Cardiac atrium fibroblast (primary cell): ENCODE measurements around a stretch of chr2.

- RAMPAGE, long total RNA = no peak
Observed at GRCh38 chr2:144097607-144098389, 234.5 kb downstream of the GTDC1 start.

GRCh38 chr2:144117242-144117850 lies 215.0 kb downstream of the GTDC1 start:
- RAMPAGE, long total RNA = no peak

GRCh38 chr2:144389096-144390209 lies 57.1 kb upstream of the GTDC1 start:
- RAMPAGE, long total RNA = no peak

DNA sequence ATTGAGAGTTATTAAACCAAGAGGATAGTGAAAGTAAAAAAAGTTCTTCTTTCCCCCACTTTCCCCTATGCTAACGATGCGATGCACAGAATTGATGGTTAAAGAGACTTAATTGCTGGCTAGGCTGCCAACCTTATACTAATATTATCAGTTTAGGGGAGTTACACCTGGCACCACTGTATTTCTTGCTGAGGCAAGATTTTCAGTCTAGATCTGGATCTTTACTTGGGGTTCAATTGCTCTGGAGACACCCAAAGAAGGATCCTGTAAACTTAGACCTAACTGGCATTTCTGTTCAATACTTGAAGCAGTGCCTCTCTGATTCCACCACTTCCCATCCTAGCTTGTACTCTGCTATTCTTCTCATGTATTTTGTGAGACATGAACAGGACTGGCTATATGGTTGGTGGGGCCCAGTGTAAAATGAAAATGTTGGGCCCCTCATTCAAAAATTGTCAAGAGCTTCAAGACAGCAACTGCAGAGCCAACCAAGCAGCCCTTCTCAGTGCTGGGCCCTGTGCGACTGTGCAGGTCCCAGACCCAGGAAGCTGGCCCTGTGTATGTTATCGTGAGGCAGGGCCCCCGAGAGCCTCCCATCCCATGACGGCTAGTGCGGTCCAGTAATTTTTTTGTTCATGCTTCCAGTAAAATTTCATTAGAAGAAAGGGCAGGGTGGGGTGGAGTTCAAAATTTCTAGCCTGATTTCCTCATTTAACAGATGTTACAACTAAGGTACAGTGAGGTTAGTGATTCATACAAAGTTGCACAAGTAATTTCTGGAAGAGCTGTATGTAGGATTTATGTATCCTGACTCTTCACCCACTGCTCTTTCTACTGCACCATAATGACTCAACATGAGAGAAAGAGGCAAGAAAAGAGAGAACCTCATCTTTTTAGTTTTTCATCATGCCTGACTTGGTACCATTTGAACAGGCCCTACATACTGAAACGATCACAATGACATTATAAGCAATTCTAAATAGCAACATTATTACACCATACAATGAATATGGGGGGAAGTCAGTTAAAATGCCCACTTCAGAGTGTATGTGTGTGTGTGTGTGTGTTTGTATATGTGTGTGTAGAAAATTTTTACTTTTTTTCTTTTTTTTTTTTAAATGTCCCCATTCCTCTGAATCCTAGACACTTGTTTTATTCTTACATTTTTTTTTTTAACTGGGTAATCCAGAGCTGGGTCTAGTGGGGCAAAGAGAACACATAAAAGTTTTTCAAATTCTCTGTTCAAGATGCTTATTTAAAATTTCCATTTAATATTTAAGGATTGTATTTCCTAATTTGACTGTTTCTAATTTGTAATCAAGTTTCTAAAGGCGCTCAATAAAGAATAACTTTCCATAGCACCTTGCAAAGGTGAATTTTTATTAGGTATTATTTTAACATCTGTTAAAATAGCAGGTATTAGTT lies 82.1 kb upstream of the GTDC1 start:
- RAMPAGE, long total RNA = no peak

DNA sequence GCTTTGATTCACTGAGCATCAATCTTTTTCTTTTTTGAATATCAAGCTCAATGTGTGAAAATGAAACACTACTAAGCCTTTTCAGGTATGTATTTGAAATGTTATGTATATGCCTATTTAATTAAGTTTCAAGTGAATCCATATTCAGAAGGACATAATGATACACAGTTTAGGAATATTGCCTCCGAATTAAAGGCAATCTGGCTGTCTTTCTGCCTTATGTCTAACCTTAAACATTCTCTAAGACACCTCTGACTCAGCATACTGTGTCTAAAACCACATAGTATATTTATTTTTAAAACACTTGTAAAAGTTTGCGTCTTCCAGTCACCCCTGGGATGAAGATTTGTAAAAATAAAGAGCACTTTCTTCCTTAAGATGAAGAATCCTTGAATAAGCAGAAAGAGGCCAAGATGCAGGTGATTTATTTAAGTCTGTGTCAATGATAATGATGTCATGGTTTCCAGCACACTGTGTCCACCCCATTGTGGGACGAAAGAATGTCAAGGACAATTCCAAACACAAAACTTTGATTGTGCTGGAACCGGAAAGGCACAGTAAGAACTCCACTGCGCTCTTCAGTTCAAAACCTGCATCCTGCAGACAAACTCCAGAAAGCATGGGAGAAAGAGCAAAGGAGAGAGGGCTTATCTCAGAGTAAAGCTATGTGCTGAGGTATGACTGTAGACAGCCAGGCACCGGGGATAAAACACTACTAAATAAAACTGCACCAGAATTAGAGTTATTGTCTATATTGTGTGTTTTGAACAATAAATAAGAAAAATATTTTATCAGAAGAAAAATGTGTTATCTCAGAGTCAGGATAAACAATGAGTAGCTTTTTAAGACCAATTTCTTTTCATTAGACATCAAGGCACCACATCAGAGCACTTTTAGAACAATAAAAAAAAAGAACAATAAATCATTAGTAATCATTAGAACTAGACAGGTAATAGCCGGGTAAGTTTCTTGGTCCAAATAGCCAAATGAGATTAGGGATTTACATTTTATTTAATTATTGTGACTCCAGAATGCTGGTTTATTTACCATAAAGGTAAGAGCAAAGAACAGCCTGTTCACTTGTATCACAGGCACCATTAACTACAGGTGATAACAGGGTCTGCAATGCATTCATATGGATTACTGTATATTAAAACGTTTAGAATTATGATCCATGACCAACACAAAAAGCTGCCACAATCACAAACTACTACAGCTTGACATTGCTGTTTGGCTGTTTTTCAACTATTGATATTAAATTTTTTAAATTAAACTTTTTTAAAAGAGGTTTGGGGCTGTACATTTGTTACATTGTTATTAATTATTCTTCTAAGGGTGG lies 92.7 kb downstream of the ZEB2 start:
- RAMPAGE, long total RNA = no peak

DNA sequence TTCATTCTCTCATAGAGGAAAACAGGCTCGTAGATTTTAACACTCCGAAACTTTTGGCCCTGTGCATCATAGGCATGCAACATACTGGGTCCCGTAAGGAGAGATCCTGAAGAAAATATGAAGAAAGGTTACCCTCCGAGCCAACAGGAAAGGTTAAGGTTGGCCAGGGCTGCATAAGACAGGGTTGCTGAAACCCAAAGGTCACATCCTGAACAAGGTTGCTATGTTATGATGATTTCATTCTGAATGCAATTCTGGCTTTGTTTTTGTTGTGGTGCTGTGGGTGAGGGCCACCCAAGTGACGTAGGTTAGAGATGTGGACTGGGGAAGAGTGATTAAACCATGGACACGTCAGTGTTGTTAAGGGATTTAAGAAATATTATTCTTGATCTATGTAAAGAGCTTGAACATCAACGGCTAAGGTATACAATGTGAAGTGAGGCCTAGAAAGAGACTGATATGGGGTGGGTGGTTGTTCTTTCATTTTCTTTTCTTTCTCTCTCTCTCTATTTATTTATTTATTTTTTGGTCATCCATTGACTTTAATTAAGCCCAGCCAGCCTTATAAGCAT lies 60.0 kb downstream of the ZEB2 start:
- RAMPAGE, long total RNA = no peak

GRCh38 chr2:144468147-144469102 lies 51.5 kb downstream of the ZEB2 start:
- RAMPAGE, long total RNA = no peak

DNA sequence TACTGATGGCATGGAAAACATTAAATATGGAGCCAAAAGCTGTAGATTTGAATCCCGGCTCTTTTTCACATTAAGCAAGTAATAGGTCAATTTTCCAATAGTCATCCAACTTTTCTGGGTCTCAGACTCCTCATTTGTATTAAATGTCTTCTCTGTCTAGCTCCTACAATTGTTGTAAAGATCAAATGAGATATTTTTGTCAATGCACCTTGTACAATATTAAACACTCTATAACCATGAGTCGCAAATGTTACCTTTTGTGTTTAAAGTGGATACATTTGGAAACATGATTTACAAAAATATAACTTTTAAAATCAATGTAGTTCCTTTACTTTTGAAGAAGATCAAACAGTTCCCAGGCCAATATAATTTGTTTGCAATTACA lies 36.7 kb downstream of the ZEB2 start:
- RAMPAGE, long total RNA = no peak

DNA sequence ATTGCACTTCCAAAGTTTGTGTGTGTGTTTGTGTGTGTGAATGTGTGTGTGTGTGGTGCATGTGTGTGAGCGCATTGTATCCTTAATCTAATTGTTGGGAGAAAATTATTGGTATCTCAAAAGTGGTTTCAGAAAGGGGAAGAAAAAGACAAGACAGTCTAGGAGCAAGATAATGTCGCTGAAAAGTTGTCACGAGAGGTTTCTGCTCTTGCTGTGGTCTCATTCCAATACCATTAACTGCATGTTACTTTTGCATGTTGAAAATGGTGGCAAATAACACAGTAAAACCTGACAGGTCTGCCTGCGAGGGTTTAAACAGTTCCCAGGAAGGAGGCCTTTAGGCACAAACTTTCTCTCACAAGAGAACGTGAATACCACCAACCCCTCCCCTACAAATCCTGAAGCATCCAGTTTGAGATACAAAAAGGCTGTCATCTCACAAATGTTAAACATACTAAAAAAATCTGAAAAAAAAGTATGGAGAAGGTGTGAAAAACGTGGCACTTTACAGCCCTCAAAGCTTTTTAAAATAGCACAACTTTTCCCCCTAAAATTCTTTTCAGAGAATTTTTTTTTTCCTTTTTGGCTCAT lies 10.2 kb downstream of the ZEB2 start:
- RAMPAGE, long total RNA = no peak

DNA sequence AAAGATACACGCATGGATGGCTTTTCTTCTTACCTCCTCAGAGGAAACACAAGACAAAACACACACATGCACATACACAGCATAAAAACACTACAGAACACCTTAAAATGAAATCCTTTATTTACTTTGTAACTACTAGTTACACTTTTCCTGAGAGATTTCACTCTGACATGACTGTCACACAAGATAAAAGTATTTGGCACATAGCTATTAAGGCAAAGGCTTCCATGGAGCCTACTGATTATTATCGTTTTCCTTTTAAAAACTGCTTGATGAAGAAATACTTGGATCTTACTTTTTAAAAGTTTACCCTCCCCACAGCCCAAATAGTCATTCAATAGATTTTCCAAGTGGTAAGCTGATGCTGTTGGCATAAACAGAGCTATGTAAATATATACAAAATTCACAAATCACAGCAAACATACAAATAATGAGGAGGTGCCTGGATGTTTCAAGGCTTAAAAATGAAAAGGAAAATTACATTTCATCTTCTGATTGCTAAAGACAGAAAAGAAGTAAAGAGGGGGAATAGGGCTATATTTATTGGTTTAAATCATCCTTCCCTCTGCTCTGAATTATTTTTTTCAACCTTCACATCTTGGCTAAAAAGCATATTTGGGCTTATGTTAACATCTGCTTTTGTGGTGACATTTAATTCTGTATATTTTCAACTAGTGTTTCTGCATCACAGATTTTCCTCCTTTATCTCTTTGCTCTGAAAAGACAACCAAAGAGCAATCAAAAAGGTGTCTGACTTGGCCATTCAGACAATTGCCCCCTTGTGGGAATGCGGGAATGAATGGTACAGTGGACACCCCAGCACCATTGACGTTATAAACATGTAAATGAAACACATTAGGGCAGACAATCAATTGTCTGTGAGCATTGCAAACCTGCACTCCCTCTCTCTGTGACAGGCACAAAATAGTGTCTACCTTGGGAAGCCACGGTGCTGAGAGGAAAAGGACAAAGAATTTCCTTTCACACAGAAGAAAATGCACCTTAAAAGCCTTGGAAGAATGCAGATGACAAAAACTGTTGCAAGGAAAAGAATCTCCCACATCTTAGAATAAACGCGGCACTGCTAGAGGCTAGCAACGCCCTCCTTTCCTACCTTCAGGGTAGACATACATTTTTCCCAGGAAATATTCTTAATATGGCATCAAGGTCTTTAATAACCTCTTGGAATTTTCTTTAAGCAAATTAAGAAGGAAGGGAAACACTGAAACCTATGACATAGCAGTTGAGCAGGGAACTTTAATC lies 8.2 kb downstream of the ZEB2 start:
- RAMPAGE, long total RNA = no peak

- RAMPAGE, long total RNA = no peak
Observed at GRCh38 chr2:144514093-144514757, 5.7 kb downstream of the ZEB2 start.

- RAMPAGE, long total RNA = no peak
Observed at GRCh38 chr2:144642944-144643170, 122.9 kb upstream of the ZEB2 start.

DNA sequence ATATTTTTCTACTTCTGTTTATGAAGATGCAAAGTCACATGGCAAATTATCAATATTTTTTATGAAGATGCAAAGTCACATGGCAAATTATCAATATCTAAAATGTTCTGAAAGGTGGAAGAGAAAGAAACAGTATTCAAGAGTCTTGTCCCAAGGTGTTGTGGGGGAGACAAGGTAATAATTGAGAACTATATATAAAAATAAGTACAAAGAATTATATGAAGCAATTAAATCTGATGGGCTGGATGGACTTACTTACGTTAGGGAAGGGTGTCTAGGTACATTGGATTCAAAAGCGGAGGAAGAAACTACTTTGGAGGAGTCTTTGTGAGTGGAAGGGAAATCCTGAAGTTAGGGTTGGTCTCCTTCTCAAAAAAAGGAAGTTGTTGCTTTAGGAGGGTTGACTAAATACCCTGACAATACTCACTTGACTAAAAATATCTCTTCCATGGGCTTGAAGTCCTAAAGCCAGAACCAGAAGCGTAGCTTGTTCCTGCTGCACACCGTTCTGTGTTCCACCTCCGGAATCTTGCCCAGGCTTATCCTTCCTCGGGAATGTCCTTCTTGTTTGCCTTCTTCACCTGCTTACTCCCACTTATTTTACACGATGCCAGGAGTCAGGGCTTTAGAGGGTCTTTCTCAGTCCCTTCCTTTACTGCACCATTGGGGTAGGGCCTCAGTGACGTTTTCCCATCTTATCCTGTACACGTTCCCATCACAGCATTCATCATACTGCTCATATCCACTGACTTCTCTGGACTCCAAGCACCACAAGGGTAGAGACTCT lies 143.3 kb upstream of the ZEB2 start:
- RAMPAGE, long total RNA = no peak

DNA sequence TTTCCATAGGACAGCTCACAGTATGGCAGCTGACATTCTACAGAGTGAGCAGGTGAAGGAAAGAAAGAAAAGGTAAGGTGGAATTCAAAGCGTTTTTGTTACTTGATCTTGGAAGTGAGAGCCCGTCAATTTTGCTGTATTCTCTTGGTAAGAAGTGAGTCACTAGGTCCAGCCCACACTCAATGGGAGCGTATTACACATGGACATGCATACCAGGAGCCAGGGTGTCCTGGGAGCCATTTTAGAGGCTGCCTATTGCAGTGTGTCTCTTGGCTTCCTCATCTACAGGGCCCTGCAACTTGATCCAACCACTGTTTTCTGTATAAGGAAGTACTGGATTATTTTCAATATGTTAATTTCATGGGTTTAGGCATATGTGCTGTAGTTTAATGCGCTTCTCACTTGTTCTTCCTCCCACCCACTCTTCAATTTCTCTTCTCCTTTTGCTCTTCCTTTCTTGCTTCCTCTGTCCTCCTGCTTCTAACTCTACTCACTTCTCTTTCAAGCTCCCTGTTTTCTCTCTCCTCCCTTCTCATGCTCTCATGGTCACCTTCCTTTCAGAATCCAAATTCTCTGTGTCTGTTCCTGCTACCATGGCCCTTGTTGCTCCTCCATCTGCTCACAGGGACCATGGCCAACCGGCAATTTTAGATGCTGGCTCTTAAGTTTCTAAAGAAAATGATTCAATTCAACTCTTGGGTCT lies 151.8 kb upstream of the ZEB2 start:
- RAMPAGE, long total RNA = no peak

DNA sequence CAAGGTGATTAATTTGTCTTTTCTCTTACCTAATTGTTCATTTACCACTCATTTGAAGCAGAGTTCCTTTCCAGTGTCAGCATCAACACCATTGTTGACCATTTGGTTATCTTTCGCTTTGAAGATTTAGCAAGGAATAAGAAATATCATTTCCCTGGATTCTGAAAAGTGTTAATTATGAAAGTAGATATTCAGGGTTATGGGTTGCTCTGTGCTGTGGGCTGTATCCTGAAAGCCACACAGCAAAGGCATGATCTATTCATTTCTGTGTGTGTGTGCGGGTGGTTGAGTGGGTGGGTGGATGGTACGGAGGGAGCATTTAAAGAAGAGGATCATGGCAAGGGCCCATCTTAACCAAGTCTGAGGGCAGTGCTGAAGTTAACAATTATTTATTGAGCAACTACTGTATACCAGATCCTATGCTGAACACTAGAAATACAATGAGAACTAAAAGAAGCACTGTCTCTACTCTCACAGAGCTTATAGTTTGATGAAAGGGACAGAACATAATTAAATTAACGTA lies 178.2 kb upstream of the ZEB2 start:
- RAMPAGE, long total RNA = no peak

DNA sequence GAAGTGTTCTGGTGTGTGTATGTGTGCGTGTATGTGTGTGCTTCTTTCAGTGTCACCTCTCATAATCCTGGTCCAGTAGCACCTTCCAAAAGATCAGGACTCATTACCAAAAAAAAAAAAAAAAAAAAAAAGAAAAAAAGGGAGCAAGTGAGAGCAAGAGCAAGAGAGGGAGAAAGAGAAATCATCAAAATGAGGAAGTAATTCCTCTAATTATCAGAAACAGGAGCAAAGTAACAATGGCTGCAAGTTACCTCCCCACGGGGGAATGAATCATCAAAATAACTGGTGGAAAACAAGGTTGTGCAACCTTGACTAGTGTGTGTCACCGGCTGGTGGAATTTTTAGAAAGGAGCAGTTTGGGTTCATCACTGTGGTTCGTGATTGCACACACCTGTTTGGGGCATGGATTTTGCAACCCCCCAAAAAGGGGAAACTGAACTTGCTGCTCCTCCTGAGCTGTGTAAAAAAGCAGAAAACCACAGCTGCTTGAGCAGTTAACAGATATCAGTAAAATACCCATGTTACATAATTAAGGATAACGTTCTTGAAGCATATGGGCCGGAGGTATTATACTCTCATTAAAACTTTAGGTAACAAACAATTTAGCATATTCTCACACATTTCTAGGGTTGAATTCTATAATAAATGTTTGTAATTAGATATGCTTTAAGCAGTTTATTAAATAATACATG lies 184.0 kb upstream of the ZEB2 start:
- RAMPAGE, long total RNA = no peak

- RAMPAGE, long total RNA = no peak
Observed at GRCh38 chr2:144938245-144938798, 418.4 kb upstream of the ZEB2 start.

GRCh38 chr2:145194612-145195065 lies 674.7 kb upstream of the ZEB2 start:
- RAMPAGE, long total RNA = no peak

- RAMPAGE, long total RNA = no peak
Observed at GRCh38 chr2:147844107-147844401, 775 bp upstream of the ACVR2A start.

DNA sequence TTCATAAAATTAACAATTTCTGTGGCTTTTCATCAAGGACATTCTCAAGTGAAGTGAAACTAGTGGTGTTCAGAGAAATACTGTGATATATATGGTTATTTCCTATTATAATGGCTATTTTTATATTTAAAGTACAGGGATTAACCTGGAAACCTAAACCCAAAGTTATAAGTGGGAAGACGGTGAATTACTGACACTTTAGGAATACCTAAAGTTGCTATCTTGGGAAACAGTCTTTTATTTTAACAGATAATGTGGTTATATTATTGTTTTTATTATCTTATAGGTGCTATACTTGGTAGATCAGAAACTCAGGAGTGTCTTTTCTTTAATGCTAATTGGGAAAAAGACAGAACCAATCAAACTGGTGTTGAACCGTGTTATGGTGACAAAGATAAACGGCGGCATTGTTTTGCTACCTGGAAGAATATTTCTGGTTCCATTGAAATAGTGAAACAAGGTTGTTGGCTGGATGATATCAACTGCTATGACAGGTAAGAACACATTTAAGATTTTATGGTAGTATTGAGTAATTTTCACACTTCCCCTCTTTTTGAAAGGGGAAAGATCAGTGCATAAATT lies 51.3 kb downstream of the ACVR2A start:
- RAMPAGE, long total RNA = no peak